RPMI7951 (cell line): ENCODE measurements around a stretch of chr10.

DNA sequence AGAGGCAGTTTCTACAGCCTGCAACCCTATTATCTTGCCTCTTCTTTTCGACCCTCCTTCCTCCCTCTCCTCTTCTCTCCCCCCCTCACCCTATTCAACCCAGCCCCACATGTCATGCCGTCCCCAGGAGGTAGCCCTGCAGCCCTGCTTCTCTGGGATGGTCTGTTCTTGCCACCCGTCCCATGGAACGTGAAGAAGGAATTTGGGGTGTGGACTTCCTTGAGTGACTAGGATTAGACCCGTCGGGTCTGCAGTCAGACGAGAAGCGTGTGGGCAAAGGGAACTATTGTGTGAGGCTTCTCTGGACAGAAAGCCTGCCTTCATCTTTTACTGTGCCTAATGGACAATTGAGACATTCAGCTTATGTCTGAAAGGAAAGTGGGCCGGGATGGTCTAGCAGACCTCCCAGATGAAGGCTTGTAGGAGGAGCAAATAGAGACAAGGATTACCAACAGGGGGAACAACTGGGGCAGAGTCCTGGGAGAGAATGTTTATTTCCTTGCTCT, 77.7 kb downstream of the TCF7L2 start:
- RAMPAGE, long total RNA = no peak

DNA sequence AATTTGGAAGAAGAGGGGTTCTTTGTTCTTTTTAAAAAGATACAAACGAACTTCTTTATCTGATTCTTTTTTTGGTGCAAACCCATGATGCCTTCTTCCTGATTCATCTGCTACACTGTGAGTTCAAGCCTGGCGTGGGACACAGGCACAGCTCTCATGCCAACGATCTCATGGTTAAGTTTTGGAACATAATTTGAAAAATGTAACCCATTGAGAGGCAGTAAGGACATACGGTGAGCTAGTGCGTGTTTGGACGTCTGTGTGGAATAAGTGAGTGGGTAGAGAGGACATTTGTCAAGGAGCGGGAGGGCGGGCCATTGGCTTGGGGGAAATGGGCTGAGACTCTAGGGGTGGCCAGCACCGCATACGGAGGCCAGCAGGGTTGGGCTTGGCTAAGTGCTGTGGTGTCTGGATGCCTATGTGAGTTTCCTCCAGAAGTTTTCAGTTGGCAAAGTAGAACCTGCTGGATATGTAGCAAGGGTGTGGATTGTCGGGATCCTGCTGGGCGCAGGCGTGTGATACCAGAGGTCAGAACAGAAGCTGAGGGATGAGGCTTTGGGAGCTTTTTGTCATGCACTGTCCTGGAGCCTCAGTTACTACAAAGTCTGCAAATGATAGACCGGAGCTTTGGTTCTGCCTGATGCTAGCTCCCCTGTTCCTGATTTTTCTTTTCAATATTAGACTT, 103.0 kb downstream of the TCF7L2 start:
- RAMPAGE, long total RNA = no peak

DNA sequence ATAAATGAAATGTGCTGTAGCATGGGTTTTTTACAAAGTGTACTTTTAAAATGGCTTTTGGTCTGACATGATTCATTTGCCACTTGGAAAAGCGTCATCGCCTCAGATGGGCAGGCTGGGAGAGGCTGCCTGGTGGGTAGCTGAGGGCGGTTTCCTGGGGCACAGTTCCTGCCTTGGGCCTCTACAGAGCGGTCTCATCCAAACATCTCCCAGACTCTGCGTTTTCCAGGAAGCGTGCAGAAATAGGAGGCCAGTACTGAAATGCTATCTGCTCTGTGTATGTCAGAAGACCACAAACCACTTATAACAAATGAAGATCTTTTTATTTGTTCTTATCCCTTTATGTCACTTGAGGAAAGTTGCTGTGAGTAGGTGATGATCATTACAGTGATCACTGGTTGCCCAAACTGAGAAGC, 106.7 kb downstream of the TCF7L2 start:
- RAMPAGE, long total RNA = no peak

GRCh38 chr10:113071355-113072094, 121.5 kb downstream of the TCF7L2 start:
- RAMPAGE, long total RNA = no peak

GRCh38 chr10:113108149-113109135, 158.4 kb downstream of the TCF7L2 start:
- RAMPAGE, long total RNA = no peak

- RAMPAGE, long total RNA = no peak
Observed at GRCh38 chr10:113125490-113125988, 175.5 kb downstream of the TCF7L2 start.

- RAMPAGE, long total RNA = no peak
Observed at GRCh38 chr10:113630787-113631393, 33.0 kb downstream of the NRAP start.

GRCh38 chr10:113646335-113647220, 17.3 kb downstream of the NRAP start:
- RAMPAGE, long total RNA = no peak

- RAMPAGE, long total RNA = no peak
Observed at GRCh38 chr10:113663109-113663467, 753 bp downstream of the NRAP start.

DNA sequence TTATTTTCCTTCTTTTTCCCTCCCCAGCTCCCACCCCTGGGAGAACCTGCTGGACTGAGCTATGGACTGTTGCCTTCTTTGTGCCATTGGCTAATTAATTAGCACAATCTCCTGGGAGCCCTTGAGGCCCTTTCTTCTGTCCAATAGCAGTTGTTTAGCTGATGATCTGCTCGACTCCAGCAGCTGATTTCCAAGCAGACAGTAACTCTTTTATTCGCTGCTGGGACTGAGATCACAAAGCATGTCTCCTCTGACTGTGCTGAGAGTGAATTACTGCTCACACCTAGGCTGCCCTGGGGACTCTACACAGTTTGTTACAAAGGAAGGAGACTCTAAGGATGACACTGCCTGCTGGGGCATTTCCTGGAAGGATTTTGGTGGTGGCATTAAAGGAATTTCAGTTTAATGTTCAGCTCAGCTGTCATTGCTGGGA, 31.4 kb downstream of the CASP7 start:
- RAMPAGE, long total RNA = no peak

DNA sequence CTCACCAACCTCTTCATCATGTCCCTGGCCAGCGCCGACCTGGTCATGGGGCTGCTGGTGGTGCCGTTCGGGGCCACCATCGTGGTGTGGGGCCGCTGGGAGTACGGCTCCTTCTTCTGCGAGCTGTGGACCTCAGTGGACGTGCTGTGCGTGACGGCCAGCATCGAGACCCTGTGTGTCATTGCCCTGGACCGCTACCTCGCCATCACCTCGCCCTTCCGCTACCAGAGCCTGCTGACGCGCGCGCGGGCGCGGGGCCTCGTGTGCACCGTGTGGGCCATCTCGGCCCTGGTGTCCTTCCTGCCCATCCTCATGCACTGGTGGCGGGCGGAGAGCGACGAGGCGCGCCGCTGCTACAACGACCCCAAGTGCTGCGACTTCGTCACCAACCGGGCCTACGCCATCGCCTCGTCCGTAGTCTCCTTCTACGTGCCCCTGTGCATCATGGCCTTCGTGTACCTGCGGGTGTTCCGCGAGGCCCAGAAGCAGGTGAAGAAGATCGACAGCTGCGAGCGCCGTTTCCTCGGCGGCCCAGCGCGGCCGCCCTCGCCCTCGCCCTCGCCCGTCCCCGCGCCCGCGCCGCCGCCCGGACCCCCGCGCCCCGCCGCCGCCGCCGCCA, 849 bp downstream of the ADRB1 start:
- RAMPAGE, long total RNA = no peak

- RAMPAGE, long total RNA = no peak
Observed at GRCh38 chr10:114048296-114049136, 4.8 kb downstream of the ADRB1 start.

DNA sequence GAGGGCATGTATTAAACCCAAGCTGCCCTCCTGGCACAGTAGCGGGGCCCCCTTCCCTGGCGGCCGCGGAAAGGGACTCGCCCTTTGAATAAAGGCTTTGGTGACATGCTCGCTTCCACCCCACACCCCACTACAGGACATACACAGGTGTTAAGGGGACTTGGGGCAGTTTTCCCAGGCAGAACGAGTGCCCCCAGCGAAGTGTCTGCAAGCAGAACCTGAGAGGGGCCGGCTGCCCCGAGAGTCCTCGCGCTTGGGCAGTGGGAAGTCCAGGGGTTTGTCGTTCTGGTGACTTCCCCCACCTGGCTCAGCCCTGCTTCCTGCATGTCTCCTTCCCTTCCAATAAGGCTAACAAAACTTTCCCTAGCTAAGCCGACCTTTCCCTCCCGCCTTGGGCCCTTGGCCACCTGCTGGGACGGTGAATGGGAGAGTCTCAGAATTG, 874 bp downstream of the VWA2 start:
- RAMPAGE, long total RNA = no peak

DNA sequence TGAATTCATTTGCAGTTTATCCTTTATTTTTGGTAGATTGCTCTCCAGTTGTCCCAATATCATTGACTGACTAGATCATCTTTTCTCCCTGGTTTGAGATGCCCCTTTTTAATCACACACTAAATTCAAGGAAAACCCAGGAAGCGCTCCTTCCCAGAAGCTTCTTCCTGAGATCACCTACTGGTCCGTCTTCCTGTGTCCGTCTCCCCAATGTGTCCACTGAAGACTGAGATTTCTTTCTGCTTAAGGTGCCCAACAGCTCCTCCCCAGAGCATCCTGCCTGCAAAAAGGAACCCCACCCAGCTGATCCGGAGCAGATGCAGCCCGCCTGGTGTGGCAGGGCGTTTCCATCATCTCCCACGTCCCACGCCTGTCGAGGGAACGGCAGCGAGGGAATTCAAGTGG, 20.6 kb downstream of the VWA2 start:
- RAMPAGE, long total RNA = no peak

DNA sequence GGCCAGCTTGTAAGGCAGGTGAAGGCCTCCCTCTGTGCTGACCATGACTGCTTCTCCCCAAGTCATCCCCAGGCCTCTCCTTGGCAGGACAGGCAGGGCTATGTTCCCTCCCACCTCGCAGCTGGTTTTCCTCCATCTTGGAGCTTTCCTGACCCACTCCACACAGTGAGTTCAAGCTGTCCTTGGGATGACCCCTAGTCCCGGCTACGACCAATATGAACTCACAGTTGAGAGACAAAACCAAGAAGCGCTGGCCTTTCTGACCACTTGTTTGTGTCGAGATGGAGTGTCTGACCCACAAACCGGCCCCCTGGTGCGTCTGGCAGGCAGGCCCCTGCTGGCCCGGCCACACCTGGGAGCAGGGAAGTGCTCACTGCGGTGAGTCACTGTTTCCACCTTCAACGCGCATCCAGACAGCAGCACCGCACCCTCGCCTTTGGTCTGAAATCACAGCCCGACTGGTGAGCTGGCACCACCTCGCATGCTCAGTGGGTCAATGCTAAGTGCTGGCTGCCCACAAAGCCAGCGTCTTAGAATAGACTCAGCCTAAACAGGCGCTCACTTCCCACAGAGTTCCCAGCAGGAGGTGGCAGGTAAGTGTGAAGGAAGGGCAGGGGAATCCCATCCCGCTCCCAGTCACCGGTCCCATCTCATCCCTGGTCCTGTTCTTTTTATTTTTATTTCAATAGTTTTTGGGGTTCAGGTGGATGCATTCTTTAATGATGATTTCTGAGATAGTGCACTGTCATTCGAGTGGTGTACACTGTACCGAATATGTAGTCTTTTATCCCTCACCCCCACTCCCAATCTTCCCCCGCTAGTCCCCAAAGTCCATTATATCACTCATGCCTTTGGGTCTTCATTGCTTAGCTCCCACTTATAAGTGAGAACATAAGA, 81.7 kb downstream of the VWA2 start:
- RAMPAGE, long total RNA = no peak

DNA sequence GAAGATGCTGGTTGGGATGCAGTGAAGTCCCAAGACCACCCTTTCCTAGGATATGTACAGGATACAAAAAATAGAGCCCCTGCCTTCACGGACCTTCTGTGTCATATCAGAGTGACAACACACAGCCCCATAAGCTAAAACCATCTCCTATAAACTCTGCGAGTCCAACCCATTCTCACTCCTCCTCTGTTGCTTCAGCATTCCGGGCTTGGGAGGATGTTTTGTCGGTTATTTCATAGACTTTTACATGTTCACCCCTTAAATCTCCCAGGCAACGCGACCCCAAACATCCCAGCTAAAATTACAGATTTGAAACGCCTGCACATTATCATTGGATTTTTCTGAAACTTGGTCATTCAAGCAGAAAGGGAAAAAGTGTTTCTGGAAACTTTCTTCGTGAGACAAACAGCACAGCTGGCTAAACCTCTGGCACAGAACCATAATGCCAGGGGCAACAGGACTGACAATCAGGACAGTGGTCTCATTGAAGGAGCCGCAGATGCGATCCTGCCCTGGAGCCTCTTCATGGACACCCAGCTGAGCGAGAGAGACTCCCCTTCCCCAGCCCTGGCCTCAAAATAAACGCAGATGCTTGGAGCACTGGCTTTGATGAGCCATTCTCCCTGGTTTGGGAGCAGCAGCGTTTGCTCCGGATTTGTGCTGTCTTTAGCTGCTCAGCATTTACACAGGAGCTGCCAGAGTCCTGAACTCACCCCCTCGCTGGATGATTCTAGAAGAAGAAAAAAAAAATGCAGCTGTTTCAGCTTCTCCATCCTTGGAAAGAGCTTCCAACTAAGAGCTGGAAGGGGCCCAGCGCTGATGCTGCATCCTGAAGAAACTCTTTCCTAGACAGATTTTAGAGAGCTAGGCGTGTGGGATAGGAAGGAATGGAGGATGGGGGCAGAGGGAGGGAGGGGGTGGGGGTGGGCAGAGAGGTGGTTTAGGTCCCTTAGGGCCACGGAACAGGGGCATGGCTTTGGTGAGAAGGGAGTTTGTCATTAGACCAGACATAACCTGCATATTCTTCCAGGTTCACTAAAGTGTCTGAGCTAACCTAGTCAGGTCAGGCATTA, 30.0 kb downstream of the AFAP1L2 start:
- RAMPAGE, long total RNA = no peak

DNA sequence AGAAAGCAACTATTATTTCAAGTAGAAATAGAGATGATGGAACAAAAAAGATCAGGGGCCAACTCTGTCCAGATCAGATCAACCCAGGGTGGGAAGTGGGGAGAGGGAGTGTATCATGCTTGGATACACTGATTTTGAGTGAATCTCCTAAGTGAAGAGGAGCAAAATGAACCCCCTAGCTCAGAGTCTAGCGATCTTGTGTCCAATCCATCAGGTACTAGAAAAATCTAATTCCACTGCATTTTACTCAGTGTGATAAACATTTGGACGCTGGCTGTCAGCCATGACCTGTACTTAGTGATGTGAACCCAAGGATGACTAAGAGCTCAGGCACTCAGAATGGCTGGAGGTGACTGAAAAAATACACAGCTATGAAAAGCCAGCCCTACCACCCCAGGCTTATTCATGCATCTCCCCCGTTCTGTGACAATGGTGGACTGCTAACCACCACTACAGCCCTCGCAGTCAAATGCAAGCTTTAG, 15.0 kb downstream of the AFAP1L2 start:
- RAMPAGE, long total RNA = no peak

DNA sequence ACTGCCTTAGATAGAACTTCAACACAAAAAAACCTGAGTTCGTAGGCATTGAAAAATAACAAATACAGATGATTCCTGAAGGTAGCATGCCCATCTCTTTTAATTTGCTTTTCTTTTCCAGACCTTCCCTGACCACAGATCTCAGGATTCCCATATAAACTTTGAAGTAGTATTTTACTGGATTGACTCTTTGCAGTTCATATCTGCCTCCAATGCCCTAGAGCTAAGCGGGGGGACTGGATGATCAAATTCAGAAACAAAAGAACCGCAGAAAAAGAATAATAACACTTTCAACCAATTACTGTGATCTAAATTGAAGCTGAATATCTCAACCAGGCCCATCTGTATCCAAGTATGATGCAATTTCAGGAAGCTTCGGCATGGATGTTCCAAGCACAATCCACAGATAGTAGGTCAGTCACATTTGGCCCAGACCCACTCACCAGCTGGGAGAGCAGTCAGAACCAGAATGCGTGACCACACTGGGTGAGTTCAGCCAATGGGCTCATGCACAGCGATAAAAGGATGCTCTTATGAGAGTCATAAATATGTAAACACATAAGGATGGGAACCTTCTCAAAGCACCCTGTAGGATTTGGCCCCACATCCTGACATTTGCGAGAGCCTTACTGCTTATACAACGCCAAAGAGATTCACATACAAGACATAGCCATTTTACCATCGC, 3.3 kb downstream of the AFAP1L2 start:
- RAMPAGE, long total RNA = no peak

- RAMPAGE, long total RNA = no peak
Observed at GRCh38 chr10:114489564-114490367, 85.5 kb upstream of the AFAP1L2 start.

- RAMPAGE, long total RNA = no peak
Observed at GRCh38 chr10:114499212-114499525, 94.9 kb upstream of the AFAP1L2 start.